Jejunum (tissue), 1 donor: Measurements from ENCODE around the genes CYLC1, CPXCR1 and FAM133A.

DNA sequence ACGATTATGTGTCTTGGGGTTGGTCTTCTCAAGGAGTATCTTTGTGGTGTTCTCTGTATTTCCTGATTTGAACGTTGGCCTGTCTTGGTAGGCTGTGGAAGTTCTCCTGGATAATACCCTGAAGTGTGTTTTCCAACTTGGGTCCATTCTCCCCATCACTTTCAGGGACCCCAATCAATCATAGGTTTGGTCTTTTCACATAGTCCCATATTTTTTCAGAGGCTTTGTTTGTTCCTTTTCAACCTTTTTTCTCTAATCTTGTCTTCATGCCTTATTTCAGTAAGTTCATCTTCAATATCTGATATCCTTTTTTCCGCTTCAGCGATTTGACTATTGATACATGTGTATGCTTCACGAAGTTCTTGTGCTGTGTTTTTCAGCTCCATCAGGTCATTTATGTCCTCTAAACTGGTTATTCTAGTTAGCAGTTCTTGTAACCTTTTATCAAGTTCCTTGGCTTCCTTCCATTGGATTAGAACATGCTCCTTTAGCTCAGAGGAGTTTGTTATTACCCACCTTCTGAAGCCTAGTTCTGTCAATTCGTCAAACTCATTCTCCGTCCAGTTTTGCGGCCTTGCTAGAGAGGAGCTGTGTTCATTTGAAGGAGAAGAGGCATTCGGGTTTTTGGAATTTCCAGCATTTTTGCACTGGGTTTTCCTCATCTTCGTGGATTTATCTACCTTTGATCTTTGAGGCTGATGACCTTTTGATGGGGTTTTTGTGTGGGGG lies 31.1 kb downstream of the ATRX start:
- PRO-cap: no peak

DNA sequence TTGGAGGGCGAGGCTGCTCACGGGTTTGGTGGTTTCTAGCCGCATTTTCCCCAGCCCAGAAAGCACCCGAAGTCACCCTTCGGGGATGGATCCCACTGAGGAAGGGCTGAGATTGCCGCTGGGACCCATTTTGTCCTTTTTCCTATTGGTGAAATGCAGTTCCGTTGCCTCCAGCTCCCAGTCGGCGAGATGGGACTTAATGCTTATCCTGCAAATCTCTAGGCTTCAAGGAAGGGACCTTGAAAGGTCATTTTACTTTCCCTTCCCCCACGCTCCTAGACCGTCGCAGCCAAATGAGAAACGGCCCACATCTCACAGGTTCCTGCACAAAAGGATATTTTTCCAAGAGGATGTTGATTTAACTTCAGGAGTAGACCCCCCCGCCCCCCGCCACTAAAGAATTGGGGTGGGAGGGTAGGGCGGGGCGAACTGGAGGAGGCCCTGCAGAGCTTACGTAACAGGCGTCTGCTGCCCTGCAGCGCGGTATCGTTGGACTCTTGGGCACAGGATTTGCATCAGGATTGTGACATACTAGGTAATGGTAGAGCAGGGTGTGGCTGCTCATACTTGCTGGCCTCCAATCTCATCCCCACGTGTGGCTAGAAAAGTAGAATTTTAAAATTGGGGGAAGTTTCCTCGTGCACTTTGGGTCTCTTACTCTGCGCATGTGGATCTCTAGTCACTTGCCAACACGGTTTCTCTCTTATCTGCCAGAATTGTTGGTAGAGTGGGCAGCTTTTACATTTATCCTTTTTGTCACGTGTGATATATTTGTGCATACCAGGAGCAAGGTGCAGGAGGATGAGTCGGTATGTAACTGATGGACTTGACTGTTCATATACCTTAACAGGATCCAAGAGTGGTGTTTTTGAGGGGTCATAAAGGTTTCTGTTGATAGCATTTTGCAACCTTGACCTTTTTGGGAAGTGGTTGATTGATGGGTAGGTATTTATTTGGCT lies 763 bp downstream of the PGK1 start:
- PRO-cap: unidirectional peak, minus-strand start at position 497 of the sequence

DNA sequence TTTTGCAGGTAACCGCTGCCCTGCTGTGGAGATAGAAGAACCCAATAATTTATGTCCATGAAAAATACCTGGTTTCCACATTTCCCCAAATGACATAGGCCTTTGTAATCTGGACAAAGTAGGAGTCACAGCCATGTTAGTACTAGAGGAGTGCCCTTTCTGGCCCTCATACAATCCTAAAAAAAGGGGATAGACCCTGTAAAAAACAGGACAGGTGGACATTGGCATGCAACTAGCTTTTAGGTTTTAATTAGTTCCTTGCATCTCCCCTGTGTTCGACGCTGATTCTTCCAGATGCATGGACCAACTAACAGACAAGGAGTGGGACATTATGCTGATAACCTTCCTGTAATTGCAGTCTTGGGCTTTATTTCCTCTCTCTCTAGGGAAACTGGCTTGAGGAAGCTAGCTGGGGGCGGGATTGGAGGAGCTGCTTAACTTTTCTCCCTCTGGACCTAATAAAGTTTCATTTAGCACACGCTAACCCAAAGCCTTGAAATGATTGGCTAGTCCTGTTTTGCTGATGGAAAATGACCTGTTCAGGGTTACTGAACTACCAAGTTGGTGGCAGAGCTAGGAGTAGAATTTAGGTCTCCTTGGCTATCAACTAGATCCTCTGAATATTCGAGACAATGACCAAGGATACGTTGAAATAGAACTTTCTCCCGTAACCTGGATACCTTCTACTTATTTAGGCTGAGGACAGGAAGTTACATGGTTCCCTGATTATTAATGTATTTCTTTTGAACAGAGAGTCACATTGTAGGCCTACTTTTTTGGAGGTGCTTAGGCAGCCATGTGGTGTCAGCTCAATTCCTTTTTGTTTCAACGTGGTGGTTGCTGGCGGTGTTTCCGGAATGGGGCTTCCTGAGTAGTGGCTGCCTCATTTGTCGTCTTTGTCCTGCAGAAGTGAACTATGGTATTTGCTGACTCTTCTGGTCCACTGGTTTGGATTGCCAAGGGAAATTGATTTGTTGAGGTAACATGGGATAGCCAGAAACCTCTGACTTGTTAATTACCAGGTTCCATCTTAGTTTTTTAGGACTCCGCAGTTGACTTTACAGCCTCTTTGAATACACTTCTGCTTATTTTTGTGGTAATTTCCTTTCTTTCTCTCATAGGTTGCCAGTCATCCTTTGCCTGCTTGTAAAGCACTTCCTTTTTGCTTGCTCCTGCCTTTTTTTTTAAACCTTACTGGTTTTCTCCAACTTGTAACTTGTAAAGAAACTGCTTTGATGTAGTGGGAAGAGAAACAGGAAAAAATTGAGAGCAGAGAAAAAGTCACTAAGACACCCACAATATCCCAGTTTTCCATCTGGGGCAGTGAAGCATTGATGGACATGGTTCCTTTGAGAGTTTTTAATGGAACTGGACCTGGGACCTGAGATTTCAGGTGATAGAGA lies 2.1 kb downstream of the PGK1 start:
- PRO-cap: no peak

GRCh38 chrX:78125485-78126763 lies 13.5 kb downstream of the TAF9B start:
- PRO-cap: no peak

DNA sequence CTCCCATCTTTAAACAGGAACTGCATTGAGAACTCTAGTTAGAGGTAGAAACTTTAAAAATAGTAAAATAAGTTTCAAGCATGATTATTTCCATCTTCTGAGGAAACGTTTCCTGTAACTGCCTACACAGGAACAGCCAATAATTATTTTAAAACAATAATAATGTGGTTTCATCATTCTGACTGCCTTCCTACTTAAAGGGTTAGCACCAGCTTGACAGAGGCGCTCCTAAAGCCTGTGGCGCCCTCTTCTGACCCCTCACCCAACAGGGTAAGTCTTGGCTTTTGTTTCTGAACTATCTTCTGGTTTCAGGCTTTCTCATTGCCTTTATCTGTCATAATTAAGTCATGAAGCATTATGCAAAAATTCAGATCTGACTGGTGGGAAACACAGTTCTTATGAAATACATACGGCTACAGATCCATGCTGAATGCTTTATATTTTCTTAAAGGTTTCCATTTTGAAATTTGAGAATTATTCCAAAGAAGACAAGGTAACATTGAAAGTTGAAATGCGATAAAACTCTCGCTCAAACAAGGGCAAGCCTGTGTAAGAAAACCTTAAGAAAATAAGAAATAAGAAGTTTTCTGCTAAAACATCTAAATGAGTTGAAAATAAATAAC lies 96.7 kb downstream of the ITM2A start:
- PRO-cap: no peak

- PRO-cap: no peak
Observed at GRCh38 chrX:80681099-80681491, 128.6 kb downstream of the BRWD3 start.

DNA sequence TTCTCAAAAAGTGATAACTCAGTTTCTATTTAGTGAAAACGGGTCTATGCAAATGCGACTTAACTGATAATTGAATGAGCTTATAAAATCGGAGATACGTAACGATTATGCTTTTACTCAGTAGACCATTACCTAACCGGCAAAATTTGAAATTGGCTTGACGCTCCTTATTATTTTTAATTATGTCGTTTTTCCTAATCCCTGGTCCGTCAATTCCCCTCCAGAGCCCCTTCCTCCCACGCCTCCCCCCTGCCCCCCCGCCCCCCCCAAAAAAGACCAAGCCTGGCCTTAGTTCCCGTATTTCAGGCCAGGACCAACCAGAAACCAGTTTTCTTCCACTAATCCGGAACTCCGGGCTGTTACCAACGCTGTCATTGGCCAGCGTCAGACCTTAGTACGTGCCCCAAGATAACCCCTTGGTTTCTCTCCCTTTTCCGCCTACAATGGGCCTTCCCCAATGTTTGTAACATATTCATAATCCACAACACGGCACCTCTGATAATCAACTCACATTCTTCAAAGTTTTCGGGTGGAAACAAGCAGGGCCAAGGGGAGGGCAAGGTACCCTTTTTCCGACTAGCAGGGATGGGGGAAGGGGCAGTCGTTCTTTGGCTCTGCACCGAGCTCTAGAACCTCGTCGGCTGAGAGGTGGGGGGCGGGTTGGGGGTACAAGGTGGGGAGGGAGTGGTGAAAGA lies 1.7 kb downstream of the BRWD3 start:
- PRO-cap: no peak

- PRO-cap: no peak
Observed at GRCh38 chrX:83861018-83861304, at the start of gene CYLC1. Gene CYLC1 (plus strand): TSS chrX:83861146.

- PRO-cap: no peak
Observed at GRCh38 chrX:85244359-85245434, 906 bp downstream of the ZNF711 start.

DNA sequence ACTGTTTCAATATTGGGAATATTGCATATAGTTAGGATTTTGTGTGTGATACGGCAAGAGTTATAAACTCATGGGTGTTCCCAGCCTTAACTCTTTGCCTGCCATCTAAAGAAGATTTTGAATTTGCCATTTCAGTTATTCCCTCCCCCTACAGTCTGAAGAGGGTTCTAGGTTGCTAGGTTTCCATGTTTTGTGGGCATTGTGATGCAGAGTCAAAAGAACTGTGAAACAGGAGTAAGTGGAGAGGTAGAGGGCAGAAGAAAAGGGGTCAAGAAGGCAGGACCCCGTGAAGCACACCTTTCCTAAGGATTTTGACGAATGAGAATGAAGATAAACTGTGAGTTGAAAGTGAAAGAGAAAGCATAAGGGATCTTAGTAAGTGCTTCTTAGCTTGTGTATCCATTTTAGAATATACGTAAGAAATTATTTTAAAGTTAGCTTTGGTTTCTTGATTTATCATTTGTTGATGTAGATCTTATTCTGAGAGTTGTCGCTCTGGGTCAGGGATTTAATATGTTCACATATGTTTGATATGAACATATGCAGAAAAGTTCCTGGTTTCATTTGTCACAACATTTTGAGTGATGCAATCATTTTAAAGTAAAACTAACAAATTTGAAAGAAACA lies at the start of gene CPXCR1:
CPXCR1 (plus strand) TSS at position 231 of the 627 bp plus-strand sequence.
- PRO-cap: no peak

DNA sequence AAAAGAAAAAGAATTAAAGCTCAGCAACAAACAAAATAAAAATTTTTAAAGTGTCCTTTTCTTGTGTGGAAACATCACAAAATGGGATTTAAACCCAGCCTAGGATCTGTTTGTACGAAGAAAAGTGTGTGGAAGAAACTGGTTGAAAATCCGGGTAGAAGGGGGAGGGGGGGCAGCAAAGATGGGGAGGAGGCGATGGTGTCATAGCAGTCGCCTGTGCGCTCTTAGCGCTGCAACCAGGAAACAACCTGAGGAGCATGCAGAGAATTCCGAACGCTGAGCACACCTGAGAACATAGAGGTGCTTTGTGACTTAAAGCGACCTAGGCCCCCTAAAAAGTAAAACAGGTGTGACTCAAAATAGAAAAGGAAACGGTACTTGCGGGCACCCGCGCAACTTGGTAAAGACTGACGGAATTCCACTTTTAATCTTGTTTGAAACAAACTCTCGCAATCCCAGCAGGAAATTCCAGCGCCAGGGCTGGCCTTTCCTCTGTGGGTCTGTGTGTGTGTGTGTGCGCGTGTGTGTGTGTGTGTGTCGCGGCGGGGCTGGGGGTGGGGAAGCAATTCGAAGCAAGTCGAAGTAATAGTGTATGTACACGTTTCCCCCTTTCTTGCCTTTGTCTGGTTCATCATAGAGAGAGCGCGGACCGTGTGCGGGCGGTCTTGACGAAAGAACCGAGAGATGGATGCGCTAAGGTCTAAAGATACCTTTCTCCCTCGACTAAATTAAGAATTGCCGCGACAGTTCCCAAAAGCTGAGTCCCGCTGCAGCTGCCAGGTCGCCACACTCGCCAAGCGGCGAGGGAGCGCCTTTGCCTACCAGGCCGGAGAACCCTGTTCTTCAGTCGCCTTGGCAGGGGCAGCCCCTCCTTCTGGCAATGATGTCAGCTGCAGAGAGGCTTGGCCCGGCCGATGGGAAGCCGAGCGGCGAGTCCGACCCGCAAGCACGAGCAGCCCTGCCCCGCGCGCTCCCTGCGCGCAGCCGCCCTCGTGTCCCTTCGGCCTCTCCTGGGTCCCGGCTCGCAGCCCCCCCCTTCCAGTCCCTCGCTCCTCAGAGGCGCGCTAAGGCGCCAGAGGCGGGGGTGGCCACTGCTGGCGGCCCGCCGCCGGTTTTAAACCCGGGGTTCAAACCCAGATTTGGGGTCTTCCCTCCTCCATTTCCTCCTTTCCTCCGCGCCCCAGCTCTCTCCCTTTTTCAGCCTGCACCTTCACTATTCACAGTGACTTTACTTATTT lies 2.4 kb downstream of the PCDH11X start:
- PRO-cap: no peak

DNA sequence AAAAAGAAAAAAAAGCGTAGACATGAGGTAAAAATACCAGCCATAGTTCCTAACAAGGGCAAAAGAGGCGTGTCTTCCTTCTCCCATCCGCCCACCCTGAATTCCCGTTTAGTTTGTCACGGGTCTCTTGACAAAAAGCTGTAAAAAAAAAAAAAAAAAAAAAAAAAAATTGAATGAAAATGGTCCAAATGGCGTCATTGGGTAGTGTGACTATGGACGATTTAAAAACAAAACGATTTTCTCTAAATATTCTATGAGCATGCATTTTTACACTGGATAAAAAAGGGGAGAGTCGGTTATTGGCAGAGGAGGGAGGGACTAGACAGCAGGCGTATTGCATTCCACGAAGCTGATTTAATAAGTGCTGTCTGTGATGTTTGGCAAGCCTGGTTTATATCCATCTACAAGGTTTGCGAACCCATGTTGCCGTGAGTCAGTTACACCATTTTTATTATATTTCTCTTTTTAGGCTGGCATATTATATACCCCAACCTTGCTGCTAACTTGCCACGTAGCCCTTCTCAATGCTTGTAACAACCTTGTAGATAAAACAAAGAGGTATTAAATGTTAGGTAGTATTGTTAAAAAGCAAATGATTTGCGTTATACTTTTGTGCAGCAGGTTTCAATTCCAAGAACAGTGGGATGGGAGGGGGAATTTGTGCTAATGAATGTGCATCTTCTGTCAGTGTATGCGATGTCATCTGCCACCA lies at the start of gene FAM133A:
FAM133A (plus strand) TSS at position 360 of the 712 bp plus-strand sequence.
- PRO-cap: no peak

- PRO-cap: no peak
Observed at GRCh38 chrX:96764013-96764549, 79.4 kb downstream of the DIAPH2 start.

GRCh38 chrX:97169893-97170457 lies 286.3 kb downstream of the RPA4 start:
- PRO-cap: no peak

- PRO-cap: no peak
Observed at GRCh38 chrX:100593505-100593748, 8.7 kb downstream of the TNMD start.

GRCh38 chrX:100593749-100594190 lies 9.0 kb downstream of the TNMD start:
- PRO-cap: no peak

DNA sequence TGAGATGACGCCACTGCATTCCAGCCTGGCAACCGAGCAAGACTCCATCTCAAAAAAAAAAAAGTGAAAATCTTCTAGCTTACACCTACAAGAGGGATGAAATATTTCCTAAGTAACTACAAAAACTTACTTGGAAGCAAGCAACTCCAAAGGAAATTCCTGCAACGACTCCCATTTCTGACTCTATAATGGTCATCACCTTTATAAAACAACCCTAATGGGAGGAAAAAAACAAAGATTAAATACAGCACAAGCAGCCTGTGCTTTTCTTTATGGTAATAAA lies 4.3 kb downstream of the TSPAN6 start:
- PRO-cap: no peak

- PRO-cap: bidirectional peak, plus-strand start at chrX:100650343, minus-strand start at chrX:100650041
Observed at GRCh38 chrX:100649509-100650279, 5.7 kb downstream of the SRPX2 start.

GRCh38 chrX:100650280-100650505 lies 6.2 kb downstream of the SRPX2 start:
- PRO-cap: bidirectional peak, plus-strand start at chrX:100650343, minus-strand start at chrX:100650041

DNA sequence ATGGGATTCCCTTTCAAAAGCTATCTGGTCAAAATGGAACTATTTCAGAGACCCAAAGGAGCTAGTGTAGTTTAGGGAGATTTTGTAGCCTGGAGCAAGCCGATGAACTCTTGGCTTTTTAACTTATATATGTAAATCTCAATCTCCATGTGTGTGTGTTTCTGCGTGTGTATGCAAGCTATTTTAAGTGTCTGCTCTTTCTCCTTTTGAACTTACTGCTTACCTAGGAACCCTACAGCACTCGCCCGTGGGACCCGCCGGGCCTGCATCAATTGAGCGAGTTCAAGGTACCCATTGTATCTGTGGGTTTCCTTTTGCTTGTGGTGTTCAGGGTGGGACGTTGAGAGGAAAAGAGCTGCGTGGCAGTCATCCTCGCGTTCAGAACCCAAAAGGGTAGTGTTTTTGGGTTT lies 10.4 kb downstream of the CSTF2 start:
- PRO-cap: no peak